ENCODE measurements around the gene CHAMP1.

- PRO-cap, result no peak
These were observed 16.3 kb downstream of the DCUN1D2 start for GRCh38 chr13:113474226-113474613.

- PRO-cap, result no peak
These were observed 11.8 kb downstream of the TMCO3 start for GRCh38 chr13:113502628-113503042.

DNA sequence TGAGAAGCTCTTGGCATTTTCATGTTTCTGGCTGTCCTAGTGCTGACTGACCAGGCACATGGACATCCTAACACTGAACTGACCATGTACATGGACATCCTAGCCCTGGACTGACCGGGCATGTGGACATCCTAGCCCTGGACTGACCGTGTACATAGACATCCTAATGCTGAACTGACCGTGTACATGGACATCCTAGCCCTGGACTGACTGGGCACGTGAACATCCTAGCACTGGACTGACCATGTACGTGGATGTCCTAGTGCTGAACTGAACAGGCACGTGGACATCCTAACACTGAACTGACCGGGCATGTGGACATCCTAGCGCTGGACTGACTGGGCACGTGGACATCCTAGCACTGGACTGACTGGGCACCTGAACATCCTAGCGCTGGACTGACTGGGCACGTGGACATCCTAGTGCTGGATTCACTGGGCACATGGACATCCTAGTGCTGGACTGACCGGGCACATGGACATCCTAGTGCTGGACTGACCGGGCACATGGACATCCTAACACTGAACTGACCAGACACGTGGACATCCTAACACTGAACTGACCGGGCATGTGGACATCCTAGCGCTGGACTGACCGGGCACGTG, 30.7 kb downstream of the TMEM255B start:
- PRO-cap, result no peak

- PRO-cap, result no peak
These were observed 29.6 kb downstream of the GAS6 start for GRCh38 chr13:113834145-113834799.

GRCh38 chr13:113850456-113851324, 13.2 kb downstream of the GAS6 start:
- PRO-cap, result no peak

DNA sequence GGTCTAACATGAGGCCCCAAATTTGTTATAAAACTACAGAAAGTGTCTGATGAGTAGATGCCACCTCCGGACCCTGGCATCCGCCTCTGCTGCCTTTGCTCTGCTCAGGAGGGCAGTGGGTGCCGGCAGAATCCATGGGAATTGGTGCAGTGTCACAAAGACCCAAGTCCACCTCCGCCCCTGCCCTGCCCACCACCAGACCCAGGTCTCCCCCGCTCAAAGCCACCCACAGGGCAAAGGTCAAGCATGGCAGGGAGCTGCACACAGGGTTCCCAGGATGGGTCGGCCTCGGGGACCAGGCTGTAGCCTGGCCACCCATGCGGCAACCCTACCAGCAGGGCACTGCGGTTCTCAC, 11.4 kb downstream of the GAS6 start:
- PRO-cap, result no peak

GRCh38 chr13:113859453-113860375, 4.2 kb downstream of the GAS6 start:
- PRO-cap, result no peak

DNA sequence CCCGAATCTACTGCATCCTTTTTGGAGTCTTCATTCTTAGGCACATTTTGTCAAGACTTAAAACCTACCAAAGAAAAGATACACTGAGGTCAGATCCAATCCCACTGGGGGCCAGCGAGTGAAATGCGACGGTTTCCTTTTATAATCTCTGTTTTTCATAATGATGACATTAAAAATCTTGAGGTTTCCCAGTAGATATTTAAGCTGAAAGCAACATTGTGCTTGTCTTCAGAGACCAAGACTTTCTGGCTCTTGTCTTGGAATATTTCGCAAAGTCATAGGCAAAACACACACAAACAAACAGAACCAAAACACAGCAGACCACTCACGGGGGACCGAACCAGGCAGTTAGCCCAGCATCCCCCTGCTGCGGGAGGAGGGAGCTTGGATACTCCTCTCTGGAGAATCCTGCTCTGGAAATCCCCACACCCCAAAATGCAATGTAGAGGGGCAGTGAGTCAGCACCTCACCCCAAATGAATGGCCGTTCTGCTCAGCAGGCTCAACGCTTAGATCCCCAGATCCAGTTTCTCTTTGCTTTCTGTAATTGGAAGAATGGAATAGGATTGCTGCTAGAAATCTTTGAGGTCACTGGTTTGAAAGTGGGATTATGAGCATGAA, 594 bp upstream of the GAS6 start:
- PRO-cap, result no peak

- PRO-cap, result no peak
These were observed 31.0 kb upstream of the C13orf46 start for GRCh38 chr13:114004747-114005373.

- PRO-cap, result no peak
These were observed 50.7 kb upstream of the C13orf46 start for GRCh38 chr13:114024379-114025112.

DNA sequence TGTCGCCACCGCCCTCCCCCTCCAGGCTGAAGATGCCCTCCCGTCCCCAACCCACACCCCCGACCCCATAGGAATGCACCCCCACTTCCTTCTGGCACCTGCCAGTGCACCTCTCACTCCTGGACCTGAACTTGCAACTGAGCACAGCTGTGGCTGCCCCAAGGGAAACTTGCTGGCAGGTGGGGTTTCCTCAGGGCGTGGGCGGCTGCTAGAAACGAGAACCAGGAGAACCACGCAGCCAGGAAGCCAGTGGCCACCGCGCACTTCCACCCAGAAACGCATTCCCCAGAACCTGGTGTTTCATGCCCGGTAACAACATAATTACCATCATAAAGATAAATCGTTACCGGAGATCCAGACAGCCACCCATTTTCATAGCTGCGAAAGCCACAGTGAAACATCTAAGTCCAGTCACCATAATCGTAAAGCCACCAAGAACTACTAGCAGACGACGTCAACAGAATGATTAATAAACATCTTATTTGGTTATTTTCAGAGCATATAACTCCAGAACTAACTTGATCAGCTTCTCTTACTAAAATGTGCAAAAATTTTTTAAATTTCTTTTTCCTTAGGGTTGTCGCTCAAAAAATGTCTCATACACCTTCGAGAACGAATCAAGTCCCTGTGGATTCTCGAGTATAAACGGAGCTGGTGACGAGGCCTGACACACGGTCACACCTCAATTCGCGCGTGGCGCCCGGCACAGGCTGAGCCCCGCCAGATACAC, 75.3 kb upstream of the C13orf46 start:
- PRO-cap, result no peak

DNA sequence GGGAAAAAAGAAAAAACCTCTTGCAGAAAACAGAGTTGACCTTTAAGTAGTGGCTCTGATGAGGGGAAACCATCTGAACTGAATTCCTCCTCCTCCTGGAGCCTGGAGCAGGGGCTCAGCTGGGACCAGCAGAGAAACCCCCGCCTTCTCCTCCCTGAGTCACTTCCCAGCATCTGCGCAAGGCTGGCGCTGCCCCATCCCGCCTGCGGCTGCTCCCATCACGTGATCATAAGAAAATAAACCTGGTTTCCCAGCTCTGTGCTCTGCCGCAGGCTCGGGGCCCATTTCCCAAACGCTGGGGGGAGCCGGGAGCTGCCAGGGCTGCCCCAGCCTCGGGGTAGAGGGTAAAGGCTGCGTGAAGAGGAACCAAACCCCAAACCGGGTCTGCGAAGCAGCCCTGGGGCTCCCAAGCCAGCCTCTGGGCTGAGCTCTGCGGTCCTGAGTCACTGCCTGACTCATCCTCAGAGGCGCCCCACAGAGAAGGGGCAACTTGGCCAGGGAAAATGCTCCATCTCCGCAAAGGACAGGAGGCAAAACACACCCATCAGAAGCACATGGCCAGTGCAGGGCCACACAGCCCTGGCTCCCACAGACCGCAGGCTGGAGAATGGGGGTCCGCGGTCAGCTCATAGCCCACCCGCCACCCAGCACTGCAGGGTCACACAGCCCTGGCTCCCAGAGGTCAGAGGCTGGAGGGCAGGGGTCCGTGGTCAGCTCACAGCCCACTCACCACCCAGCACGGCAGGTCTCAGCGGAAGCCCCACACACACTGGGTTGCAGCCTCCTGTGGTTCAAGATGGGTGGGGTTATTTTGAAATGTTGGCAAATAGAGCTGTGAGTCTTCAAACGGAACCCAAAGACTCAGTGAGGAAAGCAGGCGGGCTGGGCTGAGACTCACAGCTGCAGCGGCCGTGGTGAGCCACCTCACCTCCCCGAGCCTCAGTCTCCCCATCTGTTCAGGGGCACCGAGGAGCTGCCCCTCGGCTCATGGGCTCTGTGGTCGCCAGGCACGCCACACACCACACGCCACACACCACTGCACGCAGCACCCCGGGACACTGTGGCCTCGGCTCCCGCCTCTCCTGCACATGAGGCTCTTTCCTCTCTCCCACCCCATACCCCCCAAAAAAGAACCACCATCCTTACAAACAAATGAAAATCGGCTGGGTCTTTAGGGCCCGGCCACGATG, 67.0 kb downstream of the RASA3 start:
- PRO-cap, result bidirectional peak, plus-strand start at position 291 of the sequence, minus-strand start at position 171 of the sequence; bidirectional peak, plus-strand start at position 519 of the sequence, minus-strand start at position 425 of the sequence; unidirectional peak, plus-strand start at position 856 of the sequence

DNA sequence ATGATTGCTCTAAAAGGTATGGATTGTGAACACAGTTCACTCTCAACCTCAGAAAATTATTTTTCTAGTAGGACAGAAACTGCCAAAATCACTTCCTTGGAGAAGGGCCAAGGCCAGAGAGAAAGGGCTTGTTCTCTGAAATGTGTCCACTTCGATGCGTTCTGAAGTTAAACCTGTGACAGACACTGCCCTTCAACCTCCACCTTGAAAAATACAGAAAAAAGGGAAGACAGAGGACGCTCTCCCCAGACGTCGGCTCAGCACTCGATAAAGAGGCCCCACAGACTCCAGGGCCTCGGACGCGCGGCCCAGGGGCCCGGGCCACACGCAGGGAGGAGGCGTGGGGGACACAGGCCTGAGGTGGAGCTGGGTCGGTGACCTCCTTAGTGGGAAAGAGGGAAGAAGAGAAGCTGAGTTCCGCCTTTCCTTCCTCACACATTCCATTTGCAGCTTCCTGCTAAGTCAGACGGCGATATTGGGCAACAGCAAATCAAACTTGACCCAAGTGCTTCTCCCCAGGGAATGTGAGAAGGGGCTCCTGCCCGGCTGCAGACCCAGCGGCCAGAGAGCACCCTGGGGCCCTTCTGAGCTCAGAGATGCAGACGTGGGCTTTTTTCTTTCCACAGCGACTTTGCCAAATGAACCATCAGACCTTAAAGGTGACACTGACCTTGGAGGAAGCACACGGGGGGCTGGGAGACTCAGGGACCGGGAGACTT, 63.5 kb downstream of the RASA3 start:
- PRO-cap, result no peak

- PRO-cap, result no peak
These were observed 24.2 kb downstream of the RASA3 start for GRCh38 chr13:114108208-114108681.

GRCh38 chr13:114111173-114112245, 20.9 kb downstream of the RASA3 start:
- PRO-cap, result no peak

DNA sequence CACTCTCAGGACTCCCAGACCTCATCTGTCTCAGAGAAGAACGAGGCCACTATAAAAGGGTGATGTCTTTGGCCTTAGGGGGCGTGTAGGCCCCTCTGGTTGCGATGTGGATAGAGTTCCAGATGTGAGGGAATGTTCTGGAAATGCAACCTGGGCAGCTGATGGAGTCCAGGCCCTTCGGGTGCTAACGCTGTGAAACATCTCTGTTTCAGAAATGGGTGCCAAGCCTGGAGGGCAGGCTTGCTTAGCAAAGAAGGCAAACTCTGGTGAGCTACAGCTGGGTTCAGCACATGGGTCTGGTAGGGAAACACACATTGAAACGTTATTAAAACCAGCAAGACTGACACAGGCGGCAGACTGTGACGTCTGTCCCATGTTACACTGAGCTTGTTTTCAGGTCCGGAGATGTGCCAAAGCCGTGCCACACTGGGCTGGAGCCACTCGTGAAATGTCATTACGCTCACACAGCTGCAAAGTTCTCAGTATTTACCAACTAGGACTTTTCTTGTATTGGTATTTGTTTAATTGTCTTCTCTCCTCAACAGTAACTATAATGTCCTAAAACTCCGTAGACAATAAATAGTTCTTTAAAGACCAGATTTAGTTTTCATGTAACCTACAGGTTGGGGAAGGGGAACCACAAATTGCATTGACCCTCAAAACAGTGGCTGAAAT, 8.5 kb upstream of the CDC16 start:
- PRO-cap, result no peak

DNA sequence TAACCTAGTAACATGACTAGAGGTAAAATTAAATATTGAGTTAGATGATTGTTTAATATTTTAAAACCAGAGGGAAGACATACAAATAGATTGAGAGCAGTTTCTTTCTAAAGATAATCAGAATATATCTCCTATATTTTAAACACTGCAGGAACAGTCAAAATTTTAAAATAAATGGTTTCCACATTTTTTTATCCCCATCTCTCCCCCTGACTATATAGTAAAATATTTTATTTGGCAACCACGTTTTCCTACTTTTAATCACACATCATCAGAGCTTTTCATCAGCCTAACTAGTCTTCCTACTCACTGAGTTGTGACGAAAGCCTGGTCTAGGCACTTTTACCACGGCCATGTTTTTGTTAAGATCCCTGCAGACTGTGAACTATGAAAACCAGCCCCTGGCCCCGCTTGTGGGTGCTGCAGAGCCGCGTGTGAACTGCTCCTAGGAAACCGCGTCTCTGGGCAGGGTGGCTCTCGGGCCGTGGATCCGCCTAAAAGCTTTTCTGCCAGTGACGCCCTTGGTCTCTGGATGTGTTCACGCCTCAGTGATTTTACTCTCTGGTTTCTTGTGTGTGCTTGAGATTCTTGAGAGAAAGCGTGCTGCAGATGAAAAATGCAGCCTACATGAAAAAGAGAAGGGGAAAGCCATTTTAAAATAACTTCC, 1.0 kb upstream of the UPF3A start:
- PRO-cap, result no peak

- PRO-cap, result bidirectional peak, plus-strand start at chr13:114314531, minus-strand start at chr13:114314230
These were observed at the start of gene CHAMP1 for GRCh38 chr13:114314059-114315315. CHAMP1 (plus strand) TSS chr13:114314503.

- PRO-cap, result no peak
These were observed 10.5 kb downstream of the CHAMP1 start for GRCh38 chr13:114324837-114325167.

GRCh38 chr13:114325168-114326112, 11.1 kb downstream of the CHAMP1 start:
- PRO-cap, result no peak